Astrocyte (in vitro differentiated cells and primary cell): Measurements from ENCODE around the gene ADAM8.

GRCh38 chr10:132419557-132420190 is 22.7 kb downstream of the PWWP2B start:
- PRO-cap = no peak
- RRBS, 2 experiments = no CpG with 5 or more reads among the region's 17 CpGs

DNA sequence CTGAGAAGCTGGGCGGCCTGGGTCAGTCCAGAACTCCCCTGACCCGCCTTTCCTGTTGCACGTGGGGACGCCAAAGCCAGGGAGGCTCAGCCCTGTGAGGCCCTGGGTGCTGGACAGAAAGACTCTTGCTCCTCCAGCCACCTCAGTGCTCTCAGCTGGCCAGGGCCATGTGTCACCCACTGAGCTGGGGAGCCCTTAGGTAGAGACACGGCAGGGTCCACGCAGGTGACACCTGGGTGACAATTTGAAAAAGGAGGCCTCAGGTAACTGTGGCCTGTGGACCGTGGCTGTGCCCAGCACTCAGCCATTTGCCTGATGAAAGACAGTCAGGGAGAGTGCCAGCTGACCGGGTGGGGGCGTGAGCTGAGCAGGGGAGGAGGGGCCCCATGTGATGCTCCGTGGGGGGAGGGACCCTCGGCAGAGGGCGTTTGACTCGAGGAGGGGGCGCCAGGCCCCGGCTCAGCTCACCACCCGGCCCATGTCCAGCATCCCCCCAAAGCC is 70.2 kb downstream of the PWWP2B start:
- PRO-cap = no peak
- RRBS, 2 experiments = 40 to 52% methylated on average over 1 to 6 of the region's 16 CpGs

- PRO-cap = no peak
- RRBS, 2 experiments = no CpG with 5 or more reads among the region's 8 CpGs
Observed at GRCh38 chr10:132469578-132469932, 68.0 kb upstream of the INPP5A start.

- PRO-cap = no peak
- RRBS, 2 experiments = no CpG with 5 or more reads among the region's 10 CpGs
Observed at GRCh38 chr10:132506649-132507148, 30.9 kb upstream of the INPP5A start.

DNA sequence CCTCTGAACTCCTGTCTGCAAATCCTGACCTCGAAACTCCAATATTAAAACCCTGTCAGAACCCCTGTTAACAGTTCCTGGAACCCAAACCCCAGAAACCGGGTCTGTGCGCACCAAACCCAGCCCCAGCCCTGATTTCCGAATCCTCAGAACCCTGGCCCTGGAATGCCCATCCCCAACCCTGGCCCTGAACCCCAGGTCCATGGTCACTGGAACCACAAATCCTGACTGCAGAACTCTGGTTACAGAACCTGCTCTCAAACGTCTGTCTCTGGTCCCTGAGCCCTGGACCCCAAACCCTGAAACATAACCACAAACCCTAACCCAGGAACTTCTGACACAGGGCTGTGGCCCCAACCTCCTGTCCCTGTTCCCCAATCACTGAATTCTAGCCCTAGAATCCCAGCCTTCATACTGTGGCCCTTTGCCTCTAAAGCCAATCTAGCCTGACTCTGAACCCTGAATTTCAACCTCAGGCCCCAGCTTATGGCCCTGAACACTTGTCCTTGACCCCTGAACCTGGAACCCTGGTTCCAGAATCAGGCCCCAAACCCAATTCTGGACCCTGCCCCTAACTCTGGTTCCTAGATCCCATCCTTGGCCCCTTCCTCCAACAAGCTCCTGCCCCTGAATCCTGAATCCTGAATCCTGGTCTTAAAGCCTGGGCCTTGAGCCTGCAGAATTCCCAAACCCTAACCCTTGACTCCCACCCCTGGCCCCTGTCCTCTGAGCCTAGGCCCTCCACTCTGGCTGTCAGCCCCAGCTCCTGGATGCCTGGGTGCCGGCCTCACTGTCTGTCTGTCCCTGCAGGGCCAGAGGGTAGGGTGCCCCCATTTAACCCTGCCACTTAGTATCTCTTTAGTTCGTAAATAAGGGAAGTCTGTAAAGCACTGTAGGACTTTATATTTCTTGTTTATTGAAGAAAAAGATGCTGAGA is 1.1 kb downstream of the INPP5A start:
- PRO-cap = no peak
- RRBS, 2 experiments = no CpG with 5 or more reads among the region's 7 CpGs

DNA sequence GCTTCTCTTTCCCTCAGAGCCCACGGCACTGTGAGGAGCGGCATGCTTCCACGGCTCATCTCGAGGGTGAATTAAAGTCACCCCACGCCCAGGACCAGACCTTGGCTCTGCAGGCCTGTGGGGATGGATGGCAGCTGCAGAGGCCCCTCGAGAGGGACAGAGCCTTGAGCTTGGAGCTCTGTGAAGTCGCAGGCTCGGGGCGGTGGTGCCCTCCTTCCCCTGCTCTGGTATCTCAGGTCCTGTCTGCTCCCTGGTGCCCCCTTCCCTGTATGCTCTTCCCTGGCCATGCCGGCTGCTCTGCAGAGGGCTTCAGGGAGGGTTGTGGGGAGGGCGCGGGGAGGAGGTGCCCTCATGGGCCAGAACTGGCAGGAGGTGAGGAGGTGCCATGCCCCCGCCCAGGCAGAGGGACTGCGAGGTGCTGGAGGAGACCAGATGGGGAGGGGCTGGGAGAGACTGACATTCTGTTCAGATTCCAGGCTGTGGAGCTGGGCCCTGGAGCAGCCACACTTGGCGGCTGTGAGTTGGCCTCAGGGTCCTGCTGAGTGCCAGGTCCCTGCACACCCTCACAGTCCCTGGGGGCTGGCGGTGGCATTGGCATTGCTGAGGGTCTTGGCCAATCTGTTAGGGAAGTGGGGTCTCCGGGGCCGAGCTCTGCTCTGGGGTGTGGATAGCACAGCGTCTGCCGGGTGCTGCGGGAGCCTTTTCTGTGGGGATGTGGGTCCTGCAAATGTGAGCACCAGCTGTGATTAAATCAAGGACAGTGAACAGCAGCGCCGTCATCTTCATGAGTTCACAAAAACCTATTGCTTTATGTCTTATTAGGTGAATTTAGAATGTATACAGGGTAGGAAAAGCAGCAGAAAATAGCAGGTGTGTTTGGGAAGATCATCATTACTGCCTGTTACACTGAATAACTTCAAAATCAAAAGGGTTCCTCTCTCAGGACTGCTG is 25.4 kb downstream of the INPP5A start:
- PRO-cap = no peak
- RRBS, 2 experiments = 91 to 98% methylated on average over 4 of the region's 23 CpGs

GRCh38 chr10:132568699-132569278 is 31.2 kb downstream of the INPP5A start:
- PRO-cap = no peak
- RRBS, 2 experiments = no CpG with 5 or more reads among the region's 13 CpGs

- PRO-cap = no peak
- RRBS, 2 experiments = 19 to 25% methylated on average over 2 of the region's 14 CpGs
Observed at GRCh38 chr10:132579371-132580033, 41.9 kb downstream of the INPP5A start.

GRCh38 chr10:133009017-133010131 is 67.0 kb upstream of the CFAP46 start:
- PRO-cap = no peak
- RRBS, 2 experiments = no CpG with 5 or more reads among the region's 39 CpGs

GRCh38 chr10:133117420-133117782 is 29.7 kb downstream of the ADGRA1 start:
- PRO-cap = no peak
- RRBS, 2 experiments = 85 to 90% methylated on average over 2 to 4 of the region's 11 CpGs

- PRO-cap = no peak
- RRBS, 2 experiments = no CpG with 5 or more reads among the region's 17 CpGs
Observed at GRCh38 chr10:133224935-133225512, 5.0 kb upstream of the UTF1 start.

- PRO-cap = no peak
- RRBS, 2 experiments = 2 to 6% methylated on average over 19 to 22 of the region's 70 CpGs
Observed at GRCh38 chr10:133230381-133230845, 396 bp downstream of the UTF1 start.

- PRO-cap = no peak
- RRBS, 2 experiments = 3 to 8% methylated on average over 2 to 3 of the region's 20 CpGs
Observed at GRCh38 chr10:133235927-133236365, 1.7 kb upstream of the VENTX start.

DNA sequence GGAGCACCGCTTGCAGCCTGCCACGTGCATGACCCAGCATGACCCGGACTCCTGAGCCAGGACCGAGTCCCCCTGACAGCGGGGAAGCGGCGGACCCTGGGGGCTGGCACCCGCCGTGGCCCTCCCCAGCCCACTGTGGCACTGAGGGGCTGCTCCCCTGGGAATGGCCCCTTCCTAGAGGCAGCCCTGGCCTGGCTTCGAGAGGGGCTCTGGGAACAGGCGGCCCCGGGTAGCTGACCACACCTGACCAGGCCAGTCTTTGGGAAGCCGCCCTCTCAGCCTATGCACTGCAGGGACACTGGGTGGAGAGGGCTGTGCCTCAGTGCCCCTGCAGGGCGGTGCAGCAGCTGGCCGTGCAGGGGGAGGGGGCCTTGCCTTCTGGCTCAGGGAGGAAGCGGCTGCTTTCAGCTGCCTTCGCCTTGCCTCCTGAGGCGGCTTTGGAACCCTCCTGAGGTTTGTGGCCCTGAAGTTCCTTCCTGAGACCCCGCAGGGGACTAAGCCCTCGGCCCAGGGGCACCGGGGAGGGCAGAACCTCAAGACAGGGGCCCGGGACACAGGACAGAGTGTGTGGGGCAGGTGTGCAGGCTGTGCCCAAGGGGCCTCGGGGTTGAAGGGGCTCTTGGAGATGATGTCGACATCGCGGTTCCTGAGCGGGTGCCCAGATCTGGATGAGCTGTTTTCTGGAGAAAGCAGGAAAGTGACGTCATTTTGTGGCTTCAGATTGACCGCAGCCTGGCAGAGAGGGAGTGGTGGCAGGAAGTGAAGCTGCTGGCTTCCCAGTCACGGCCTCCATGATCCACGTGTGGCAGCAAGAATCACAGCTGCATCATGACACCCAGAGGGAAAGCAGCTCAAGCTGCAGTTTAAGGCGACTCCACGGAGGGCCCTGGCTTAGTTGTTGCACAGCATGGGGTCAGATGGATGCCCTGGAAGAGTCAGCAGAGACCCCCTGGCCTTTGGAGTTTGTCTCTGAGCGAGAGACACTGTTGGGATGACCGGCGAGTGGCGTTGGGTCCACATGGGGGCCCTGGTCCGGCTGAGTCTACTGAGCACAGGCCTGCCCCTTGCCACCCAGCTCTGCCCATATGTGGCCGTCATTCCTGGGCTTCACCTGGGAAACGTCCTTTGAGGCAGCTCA is 17.6 kb downstream of the ADAM8 start:
- PRO-cap = no peak
- RRBS, 2 experiments = no CpG with 5 or more reads among the region's 40 CpGs

DNA sequence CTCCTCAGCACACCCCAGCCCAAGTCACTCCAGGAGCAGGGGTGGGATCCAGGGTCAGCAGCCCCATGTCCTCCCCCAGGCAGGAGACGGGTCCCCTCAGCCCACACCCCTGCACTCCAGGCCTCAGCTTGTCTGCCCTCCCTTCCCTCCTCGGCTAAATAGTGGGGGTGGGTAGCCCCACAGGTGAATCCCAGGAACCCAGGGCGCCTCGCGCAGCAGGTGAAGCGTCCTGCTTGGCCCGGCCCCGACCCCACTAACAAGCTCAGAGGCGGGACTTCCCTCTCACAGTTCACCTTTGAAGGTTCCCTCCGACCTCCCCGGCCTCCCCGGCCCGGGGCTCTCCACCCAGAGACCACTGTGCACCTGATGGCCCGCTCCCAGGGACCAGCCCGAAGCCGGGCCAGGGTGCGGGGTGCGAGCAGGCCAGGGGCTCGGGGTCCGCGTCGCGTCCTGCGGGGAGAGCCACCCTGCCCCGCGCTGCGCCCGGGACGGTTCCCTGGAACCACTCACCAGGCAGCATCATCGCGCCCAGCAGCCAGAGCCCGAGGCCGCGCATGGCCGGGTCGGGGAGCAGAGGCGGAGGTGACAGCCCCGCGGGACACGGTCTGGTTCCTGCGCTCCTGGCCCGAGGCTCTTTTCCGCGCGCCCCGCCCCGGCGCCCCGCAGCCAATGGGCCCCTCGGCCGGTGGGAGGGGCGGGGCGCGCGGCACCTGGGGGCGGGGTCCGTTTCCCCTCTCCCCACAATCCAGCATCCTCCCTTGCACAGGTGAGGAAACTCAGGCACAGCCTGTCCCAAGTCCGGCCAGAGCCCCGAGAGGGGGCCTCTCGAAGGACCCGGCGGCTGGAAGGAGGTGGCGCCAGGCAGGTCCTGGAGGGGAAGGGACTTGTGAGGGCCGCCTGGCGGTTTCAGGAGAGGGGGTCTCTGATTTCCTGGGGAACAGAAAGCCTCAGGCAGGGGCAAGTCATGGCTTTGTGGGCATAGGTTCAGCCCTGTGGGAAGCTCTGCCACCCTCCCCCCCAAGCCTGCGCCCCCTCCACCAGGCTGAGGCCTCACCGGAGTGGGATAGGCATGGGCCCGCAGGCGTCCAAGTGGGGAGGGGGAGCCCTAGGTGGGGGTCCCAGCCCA is at the start of gene ADAM8:
ADAM8 (minus strand) TSS at position 607 of the 1,126 bp plus-strand sequence.
- PRO-cap = no peak
- RRBS, 2 experiments = 4 to 6% methylated on average over 31 to 38 of the region's 69 CpGs

DNA sequence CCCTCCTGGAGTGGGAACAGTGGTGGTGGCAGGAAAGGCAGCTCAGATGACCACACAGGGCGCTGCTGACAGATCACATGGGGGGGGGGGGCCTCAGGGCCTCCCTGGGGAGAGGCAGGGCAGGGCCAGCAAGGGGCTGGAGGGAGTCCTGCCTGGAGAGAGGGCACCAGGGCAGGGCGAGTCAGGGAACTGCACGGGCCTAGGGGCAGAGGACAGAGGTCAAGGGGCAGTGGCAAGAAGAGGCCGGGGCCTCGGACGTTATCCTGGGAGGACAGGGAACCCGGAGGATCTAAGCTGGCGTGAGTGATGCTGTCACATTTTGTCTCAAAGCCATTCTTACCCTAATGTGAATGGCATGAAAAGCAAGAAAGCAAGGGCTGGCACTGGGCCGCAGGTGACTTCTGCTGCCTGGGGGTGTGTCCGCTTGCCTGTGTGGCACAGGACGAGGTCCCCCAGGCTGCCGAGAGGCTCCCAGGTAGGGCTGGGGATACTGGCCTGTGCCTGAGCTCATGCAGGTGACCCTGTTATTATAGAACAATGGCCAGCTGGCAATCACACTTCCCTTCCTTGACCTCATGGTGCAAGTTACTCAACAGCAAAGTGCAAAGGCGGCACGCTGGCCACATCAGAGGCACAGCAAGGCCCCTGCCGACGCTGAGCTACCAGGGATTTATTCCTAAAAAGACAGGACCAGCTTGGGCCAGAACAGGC is 1.1 kb upstream of the ADAM8 start:
- PRO-cap = no peak
- RRBS, 2 experiments = no CpG with 5 or more reads among the region's 16 CpGs

DNA sequence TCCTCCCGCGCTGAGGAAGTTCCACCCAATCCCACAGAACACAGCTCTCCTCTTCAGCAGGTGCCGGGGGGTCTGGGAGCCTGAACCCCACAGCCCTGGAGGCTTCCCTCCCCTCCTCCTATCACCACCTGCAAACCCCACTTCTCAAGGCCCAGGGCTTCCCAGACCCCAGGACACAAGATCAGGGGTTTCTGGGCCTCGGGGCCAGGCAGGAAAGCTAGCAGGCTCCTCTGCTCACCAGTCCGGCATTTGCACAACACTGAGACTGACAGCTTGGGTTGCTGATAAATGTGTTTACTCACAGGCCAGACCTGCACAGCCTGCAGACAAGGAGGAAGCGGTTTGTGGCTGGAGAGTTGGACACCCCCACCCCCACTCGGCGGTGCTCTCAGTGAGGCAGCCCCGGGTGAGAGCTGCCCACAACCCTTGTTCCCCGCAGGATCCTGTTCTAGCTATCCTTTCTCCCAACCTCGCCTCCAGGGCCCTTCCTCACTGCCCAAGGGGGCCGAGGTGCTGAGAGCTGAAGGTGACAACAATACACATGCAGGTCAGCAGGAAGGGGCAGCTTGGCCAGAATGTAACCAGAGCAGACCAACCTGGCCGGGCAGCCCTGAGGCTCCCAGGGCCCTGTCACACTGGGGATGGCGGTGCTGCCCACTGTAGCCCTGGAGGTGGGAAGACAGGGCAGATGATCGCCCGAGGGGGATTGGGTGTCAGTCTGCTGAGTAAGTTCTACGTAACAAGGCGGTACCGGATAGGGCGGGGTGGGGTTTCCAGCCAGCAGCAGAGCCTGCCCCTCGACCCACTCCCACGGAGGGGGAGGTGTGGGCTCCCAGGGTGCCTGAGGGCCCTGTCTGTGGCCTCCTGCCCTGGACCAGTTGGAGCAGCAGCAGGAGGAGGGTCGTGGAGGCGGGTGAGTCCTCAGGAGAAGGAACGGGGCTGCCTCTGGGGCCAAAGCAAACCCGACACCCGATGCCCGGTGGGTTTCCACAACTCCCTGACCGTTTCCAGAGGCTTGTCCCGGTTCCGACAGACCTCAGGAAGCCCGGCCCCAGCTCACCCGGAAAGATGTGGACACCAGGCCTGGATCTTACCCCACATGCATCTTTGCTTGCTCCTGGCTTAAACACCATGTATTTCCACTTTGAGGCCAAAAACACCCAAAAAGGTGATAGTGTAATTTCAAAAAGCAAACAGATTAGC is 2.1 kb upstream of the ADAM8 start:
- PRO-cap = no peak
- RRBS, 2 experiments = 70 to 77% methylated on average over 2 of the region's 33 CpGs

DNA sequence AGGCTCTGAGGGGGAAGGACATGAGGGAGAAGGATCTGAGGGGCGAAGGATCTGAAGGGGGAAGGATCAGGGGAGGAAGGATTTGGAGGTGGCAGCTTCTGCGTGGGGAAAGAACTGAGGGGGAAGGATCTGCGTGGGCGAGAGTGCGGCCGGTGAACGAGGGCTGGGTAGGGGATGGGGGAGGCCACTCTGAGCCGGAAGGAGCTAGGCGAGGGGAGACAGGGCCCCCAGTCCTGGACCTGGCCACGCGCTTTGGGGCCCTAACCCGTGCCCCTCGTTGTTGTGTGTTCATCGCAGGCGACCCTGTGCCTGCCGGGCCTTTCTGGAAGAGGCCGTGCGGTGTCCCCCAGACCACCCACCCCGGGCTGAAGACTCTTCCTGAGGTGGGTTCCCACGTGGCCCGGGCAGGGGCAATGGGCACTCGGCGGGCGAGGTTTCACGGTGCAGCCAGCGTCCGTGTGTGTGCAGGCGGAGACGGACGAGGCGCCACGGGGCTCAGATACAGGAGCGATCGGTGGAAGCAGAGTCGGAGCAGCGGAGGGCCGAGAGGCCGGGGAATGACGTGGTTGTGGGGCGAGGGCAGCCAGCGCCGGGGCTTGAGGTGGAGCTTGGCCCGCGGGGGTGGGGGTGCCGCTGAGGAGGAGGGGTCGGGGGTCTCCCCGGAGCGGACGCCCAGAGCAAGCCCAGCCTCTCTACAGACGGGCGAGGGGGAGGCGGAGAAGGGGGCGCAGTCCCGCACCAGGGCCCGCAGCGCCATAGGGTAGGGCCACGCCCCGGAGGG is 1.9 kb downstream of the CALY start:
- PRO-cap = no peak
- RRBS, 2 experiments = 6 to 9% methylated on average over 13 to 26 of the region's 58 CpGs

- PRO-cap = unidirectional peak, minus-strand start at chr10:133335820
- RRBS, 2 experiments = 0 to 2% methylated on average over 8 of the region's 71 CpGs
Observed at GRCh38 chr10:133335342-133336188, 1.1 kb downstream of the CALY start.

GRCh38 chr10:133358107-133358567 is 318 bp upstream of the FUOM start:
- PRO-cap = no peak
- RRBS, 2 experiments = 96 to 97% methylated on average over 1 of the region's 34 CpGs